SJCRH30 (cell line): ENCODE measurements around a stretch of chr17.

GRCh38 chr17:4585087-4586038, 1.0 kb downstream of the SMTNL2 start:
- RAMPAGE, long total RNA: no peak

- RAMPAGE, long total RNA: no peak
These were observed 10.6 kb downstream of the SMTNL2 start for GRCh38 chr17:4594678-4595527.

GRCh38 chr17:4598014-4598733, 13.8 kb downstream of the SMTNL2 start:
- RAMPAGE, long total RNA: no peak

DNA sequence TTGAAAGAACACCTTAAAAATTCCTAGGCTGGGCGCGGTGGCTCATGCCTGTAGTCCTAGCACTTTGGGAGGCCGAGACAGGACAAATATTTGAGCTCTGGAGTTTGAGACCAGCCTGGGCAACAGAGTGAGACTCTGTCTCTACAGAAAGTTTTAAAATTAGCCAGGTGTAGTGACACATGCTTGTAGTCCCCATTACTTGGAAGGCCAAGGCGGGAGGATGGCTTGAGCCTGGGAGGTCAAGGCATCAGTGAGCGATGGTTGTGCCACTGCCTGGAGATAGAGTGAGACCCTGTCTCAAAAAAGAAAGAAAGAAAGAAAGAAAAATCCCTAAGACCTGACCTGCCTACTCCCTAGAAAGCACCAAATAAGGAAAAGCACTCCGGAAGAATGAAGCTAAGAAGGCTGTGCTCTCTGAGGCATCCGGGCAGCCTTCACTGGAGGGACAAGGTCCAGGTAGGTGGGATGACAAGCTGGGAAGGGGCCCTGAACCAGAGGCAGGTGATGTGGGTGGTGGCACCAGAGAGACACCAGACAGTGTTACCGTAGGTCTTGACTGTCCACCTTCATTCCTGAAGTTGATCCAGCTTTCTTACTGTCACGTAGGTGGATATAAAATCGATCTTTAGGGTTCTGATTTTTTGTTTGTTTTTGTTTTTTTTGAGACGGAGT, 26.2 kb downstream of the SMTNL2 start:
- RAMPAGE, long total RNA: no peak

- RAMPAGE, long total RNA: no peak
These were observed 7.0 kb downstream of the ARRB2 start for GRCh38 chr17:4716931-4718275.

GRCh38 chr17:4852019-4852758, 19.0 kb downstream of the MINK1 start:
- RAMPAGE, long total RNA: no peak

GRCh38 chr17:4892801-4893816, 6.2 kb upstream of the C17orf107 start:
- RAMPAGE, long total RNA: no peak

- RAMPAGE, long total RNA: no peak
These were observed 444 bp upstream of the PFN1 start for GRCh38 chr17:4948625-4949322.

DNA sequence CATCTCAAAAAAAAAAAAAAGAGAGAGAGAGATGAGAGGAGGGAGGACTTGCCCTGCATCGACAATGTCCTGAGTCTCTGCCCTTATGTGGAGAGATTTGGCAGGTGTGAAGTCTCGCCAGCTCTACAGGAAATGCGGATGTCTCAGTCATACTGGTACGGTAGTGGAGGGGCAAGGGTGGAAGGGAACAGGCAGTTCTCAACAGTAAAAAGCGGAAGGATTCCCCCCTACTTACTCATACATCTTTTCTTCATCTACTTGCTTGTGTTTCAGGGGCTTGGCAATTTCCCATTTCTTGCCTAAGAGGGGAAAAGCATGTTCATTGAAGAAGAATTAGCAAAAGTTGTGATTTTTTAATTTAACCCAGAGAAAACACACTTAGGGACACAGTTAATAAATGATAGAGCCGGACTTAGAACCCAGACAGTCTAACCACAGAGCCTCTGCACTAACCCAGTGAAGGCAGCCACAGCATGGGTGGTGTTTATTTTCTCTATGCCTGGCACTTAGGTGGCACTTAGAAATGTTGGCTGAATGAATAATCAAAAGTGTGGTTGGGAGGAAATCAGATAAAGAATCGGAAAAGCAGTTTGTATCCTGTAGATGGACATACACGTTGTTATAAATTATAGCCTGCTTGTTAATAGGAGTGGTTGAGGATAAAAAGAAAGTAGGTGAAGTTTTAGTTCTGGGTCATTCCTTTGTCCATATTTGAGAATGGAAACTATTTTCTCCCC, 13.4 kb downstream of the SCIMP start:
- RAMPAGE, long total RNA: no peak

GRCh38 chr17:5241936-5242432, 7.3 kb upstream of the SCIMP start:
- RAMPAGE, long total RNA: no peak

- RAMPAGE, long total RNA: no peak
These were observed 1.4 kb downstream of the RABEP1 start for GRCh38 chr17:5283553-5283872.

- RAMPAGE, long total RNA: no peak
These were observed 55.9 kb downstream of the RABEP1 start for GRCh38 chr17:5337966-5338318.

DNA sequence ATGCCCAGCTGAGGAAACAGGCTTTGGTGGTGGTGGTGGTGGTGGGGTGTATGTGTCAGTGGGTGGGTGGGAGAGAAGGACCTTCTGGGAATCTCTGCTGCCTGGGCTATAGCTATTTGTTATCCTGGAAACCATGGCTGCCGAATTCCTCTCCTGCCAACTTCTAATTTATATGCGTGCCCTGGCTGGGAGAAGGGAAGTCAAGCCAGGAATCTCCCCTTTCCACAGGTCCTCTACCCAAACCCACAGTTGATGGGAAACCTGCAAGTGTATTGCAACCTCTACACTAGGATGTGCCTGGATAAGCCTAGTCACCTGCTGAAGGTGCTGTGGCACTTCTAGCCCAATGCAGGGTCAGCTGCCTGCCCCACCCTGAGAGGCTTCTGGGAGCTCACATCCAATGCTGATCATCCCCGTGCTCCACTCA, 4.1 kb upstream of the ENSG00000286190 start:
- RAMPAGE, long total RNA: no peak

DNA sequence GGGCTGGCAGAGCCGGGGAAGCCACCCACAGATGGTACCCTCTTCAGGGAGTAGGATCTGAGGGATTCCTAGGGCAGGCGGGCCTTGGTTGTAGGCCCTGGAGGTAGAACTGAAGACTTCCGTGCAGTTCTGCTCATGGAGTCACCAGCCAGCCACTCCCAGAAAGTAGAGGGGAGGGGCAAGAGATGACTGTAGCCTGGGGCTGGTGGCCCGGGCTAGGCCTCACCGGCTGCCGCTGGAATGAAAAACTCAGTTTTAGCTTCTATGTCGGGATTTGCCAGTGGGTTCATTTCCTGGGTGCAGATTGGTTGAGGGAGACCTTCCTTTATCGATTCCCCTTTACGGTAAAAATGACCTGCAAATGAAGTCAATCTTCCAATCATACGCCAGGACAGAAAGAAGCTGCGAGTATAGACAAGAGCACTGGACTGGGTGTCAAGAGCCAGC, 160.4 kb upstream of the WSCD1 start:
- RAMPAGE, long total RNA: no peak

GRCh38 chr17:6071269-6071660, 1.1 kb downstream of the WSCD1 start:
- RAMPAGE, long total RNA: no peak

DNA sequence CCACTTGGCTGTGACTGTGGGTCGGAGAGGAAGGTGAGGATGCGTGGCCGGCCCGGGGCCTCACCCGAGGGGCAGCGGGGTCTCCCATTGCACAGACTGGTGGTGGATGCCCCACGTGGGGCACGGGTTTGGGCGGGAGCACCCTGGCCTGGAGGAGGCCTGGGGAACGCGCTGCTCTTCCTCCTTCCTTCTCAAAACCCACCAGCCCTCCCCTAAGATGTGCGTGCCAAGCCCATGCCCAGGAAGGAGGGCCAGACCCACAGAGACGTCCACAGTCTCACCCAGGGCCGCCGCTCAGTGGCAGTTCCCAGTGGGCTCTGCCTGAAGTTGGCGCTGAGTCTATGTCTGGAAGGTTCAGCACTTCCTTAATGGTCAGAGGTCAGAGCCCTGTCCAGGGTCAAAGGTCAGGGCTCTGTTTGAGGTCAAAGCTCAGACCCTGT, 26.2 kb downstream of the PIMREG start:
- RAMPAGE, long total RNA: no peak

- RAMPAGE, long total RNA: no peak
These were observed 35.2 kb upstream of the PITPNM3 start for GRCh38 chr17:6591494-6592071.

- RAMPAGE, long total RNA: no peak
These were observed 1.1 kb upstream of the FBXO39 start for GRCh38 chr17:6774833-6775399.

- RAMPAGE, long total RNA: no peak
These were observed 2.5 kb downstream of the SLC16A11 start for GRCh38 chr17:7041304-7041939.

- RAMPAGE, long total RNA: no peak
These were observed 15.0 kb upstream of the SLC16A11 start for GRCh38 chr17:7058783-7059410.